Fibroblast of villous mesenchyme (primary cell): Measurements from ENCODE around the genes LGI4 and LSR.

GRCh38 chr19:34399674-34400838 is 4.1 kb upstream of the PDCD2L start:
- CAGE, long polyA plus RNA = no peak

GRCh38 chr19:34450080-34450444 is 21.9 kb downstream of the UBA2 start:
- CAGE, long polyA plus RNA = no peak

DNA sequence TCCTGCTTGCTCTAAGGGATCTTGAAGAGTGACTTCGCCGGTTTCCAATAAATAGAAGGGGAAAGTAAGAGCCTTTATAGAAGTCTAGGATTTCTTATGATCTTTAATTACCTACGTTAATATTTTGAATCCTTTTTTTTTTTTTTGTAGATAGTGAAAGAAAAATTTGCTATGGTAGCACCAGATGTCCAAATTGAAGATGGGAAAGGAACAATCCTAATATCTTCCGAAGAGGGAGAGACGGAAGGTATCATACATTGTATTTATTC is 21.3 kb upstream of the WTIP start:
- CAGE, long polyA plus RNA = no peak

DNA sequence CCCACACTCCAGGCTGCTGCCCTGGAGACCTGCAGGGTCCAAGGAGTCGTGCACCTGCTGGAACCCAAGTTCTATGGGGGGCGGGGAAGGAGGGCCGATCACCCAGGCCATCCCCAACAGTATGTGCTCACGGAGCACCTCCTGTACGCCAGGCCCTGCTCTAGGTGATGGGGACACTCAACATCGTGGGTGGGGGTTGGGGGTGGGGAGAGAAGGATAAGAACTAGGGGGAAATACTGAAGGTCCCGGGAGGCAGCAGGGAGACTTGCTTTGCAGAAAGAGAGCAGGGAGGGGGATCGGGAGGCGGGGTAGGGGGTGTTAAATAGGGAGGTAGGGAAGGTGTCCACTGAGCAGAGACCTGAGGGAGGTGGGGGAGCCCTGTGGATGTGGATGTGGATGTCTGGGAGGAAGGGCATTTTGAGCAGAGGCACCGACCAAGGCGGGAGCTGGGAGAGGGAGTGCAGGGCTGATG is 4.9 kb downstream of the GRAMD1A start:
- CAGE, long polyA plus RNA = no peak

DNA sequence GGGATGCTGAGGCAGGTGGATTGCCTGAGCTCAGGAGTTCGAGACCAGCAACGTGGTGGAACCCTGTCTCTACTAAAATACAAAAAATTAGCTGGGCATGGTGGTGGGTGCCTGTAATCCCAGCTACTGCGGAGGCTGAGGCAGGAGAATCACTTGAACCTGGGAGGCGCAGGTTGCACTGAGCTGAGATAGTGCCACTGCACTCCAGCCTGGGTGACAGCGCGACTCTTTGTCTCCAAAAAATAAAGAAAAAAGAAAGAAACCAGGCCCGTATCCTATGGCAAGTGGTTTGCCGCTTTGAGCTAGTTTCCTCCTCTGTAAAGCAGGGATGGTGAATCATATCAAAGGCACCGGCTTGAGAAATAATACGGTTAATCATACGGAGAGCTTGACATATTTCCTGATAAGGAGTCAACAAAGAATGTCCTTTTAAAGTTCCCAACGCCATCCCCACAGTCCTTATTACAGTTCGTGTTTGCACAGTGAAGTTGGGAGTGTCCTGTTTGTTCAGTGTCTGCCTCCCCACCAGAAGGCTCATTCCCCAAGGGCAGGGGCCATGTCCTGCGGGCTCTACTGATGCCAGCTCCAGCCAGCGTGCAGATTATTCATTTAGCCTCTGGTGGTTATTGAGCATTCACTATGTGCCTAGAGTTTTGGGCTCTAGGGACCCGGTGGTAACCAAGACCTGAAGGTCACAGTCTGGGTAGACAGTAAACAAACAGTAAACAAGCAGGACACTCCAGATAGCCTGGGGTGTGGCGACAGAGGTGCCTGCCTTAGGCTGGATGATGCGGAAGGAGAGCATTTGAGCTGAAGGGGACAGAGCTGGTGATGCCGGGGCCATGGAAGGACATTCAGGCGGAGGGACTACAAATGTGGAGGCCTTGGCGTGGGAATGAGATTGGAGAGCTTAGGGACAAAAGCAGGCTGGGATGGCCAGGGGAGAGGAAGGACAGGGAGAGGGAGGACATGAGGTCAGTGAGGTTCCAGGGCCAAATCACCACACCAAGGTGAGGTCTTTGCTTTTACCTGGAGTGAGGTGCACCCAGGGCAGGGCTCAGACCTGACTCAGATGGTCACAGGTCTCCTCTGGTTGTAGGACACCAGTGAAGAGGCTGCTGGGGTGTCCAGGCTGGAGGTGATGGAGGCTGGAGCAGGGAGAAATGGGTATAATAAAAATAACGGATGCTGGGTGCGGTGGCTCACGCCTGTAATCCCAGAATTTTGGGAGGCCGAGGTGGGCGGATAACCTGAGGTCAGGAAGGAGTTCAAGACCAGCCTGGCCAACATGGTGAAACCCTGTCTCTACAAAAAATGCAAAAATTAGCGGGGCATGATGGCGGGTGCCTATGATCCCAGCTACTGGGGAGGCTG is 6.5 kb downstream of the GRAMD1A start:
- CAGE, long polyA plus RNA = no peak

GRCh38 chr19:35031973-35032229 is 1.6 kb downstream of the SCN1B start:
- CAGE, long polyA plus RNA = no peak

GRCh38 chr19:35060305-35061072 is 19.0 kb downstream of the HPN start:
- CAGE, long polyA plus RNA = no peak

GRCh38 chr19:35066306-35066697 is 24.8 kb downstream of the HPN start:
- CAGE, long polyA plus RNA = no peak

DNA sequence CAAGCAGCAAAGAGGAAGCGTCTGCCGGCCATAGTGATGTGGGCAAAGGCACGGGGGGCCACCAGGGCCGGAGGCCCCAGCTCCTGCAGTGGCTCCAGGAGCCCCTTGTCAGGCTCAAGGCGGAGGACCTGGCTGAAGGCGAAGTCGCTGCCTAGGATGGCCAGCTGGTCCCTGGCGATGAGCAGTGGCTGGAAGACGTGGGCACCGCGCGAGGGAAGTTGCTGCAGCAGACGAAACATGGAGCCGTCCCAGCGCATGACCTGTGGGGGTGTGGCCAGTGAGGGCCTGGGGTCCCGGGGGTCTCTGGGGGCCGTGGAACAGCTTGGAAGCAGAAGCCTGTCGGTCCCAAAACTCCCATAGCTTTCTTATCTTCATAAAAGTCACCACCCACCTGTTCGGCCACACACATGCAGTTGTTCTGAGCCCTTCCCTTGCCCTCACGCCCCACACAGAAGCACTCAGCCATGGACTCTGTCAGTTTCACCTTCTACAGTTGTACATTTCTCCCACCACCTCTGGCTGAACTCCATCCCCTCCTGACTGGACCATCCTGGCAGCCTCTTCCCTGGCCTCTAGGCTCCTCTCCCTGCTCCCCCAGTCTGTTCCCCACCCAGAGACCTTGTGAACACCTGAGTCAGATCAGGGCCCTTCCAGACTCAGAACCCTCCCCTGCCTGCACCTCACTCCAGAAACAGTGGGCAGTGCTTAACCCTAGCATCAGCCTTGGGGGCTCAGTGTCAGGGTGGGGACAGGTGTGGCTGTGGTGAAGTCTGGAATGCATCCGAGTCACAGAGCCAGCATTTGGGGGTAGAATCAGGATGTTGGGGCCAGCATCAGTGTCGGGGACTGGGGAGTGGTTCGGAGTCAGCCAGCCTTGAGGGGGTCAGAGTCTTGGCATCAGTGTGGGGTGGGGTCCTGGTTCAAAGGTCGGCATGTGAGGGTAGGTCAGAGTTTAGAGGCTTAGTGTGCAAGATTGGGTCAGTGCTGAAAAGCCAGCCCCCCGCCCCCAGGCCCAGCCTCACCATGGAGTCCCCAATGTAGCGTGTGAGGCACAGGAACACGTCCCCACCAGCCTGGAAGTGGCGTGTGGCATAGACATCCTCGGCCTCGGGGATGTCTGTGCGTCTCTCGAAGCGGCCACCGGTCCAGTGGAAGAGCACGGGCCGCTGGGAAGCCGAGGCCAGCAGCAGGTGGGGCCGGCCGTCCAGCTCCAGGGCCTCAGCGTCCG is 9.2 kb downstream of the LGI4 start:
- CAGE, long polyA plus RNA = no peak

- CAGE, long polyA plus RNA = no peak
Observed at GRCh38 chr19:35134472-35135627, at the start of gene LGI4. LGI4 (minus strand) TSS chr19:35135059.

GRCh38 chr19:35136734-35137845 is 1.5 kb upstream of the FXYD1 start:
- CAGE, long polyA plus RNA = no peak

DNA sequence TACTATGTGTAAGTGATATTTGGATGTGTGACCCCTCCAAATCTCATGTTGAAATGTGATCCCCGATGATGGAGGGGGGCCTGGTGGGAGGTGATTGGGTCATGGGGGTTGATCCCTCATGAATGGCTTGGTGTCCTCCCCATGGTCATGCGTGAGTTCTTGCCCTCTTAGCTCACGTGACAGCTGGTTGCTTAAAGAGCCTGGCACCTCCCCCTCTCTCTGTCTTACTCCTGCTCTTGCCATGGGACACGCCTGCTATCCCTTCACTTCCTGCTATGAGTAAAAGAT is 21.2 kb downstream of the FXYD5 start:
- CAGE, long polyA plus RNA = no peak

DNA sequence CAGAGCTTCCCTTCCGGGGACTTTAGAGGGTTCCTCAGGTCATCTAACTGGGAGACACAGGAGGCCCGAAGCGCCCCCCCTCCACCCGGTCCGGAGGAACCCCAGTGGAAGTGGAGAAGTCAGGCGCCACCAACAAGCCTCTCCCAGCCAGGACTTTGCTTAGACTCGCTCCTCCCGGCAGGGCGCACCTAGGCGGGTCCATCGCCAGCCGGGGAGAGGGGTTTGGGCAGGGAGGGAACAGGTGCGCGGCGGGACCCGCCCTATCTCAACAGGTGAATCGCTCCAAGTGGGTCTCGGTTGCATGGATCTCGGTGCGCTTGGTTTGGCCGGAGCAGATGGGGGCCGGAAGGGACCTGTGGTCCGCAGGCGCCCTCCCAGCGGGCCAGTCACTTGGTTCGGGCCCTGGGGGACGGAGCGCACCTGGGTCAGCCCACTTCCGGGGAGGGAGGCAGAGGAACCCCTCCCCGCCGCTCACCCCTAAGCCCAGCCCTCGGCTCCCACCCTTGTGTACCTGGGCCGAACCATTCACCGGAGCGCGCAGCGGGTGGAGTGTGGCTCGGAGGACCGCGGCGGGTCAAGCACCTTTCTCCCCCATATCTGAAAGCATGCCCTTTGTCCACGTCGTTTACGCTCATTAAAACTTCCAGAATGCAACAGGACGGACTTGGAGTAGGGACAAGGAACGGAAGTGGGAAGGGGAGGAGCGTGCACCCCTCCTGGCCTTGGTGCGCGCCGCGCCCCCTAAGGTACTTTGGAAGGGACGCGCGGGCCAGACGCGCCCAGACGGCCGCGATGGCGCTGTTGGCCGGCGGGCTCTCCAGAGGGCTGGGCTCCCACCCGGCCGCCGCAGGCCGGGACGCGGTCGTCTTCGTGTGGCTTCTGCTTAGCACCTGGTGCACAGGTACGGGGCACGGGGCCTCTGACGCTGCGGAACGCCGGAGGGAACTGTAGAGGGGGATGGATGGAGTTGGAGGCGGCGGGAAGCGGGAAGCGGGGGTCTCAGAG is at the start of gene LSR:
Gene LSR (plus strand): TSS at position 772 of the 1,005 bp plus-strand sequence.
- CAGE, long polyA plus RNA = no peak

GRCh38 chr19:35266943-35267938 is 1.5 kb upstream of the USF2 start:
- CAGE, long polyA plus RNA = no peak

DNA sequence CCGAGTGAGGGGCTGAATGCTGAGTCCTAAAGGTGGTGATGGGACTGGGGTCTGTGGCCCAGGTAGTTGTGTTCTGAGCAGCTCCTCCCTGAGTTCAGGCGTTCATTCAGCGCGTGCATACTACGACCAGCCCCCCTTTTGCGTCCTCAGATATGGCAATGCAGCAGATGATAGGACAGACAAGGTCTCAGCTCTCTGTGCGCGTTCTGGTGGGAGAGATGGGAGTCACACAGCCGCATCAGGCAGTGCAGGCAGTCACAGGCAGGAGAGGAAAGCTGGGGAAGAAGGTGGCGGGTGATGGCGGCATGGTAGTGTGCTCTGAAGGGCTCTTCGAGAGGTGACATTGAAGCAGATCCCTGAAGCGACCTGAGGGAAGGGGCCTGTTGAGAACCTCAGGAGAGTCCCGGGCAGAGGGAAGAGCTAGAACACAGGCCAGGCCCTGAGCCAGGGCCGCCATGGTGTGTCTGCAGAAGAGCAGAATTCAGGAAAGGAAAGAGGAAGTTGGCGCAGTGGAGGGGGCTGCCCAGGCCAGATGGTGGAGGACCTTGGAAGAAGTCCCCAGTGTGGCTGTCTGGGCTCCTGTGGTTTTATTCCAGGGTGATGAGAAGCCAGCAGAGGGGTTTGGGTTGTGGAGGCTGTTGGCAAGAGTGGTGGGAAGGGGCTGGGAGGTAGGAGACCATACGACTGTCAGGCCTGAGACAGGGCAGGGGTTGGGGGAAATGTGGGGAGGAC is 3.4 kb downstream of the USF2 start:
- CAGE, long polyA plus RNA = no peak

GRCh38 chr19:35337641-35338744 is 9.0 kb downstream of the CD22 start:
- CAGE, long polyA plus RNA = no peak

DNA sequence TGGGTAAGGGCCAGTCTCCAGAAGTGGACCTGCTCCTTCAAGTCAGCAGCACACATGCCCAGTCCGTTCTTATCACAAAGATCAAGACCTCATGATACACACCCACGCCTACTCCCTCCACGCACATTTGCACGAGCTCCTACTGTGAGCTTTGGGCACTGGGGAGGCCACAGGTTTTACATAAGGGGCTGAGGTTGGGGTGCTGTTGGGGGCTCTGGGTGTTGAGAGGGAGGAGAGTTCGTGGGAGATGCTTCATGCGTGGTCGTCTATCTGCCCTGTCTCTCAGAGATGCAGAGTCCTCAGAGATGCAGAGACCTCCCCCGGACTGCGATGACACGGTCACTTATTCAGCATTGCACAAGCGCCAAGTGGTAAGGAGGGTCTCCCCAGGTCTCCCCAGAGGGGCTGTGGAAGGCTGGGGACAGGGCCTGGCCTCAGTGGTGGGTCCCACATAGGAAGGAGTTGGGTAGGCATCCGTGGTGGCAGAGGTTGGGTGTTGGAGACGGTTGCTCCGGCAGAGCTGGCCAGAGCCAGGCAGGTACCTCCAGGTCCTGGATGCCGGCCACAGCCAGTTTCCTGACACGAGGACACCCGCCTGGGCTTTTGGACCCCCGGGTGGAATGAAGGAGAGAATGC is 1.7 kb upstream of the FFAR1 start:
- CAGE, long polyA plus RNA = no peak

GRCh38 chr19:35534087-35534480 is 828 bp downstream of the GAPDHS start:
- CAGE, long polyA plus RNA = no peak

GRCh38 chr19:35550041-35550951 is 4.9 kb downstream of the TMEM147 start:
- CAGE, long polyA plus RNA = no peak

DNA sequence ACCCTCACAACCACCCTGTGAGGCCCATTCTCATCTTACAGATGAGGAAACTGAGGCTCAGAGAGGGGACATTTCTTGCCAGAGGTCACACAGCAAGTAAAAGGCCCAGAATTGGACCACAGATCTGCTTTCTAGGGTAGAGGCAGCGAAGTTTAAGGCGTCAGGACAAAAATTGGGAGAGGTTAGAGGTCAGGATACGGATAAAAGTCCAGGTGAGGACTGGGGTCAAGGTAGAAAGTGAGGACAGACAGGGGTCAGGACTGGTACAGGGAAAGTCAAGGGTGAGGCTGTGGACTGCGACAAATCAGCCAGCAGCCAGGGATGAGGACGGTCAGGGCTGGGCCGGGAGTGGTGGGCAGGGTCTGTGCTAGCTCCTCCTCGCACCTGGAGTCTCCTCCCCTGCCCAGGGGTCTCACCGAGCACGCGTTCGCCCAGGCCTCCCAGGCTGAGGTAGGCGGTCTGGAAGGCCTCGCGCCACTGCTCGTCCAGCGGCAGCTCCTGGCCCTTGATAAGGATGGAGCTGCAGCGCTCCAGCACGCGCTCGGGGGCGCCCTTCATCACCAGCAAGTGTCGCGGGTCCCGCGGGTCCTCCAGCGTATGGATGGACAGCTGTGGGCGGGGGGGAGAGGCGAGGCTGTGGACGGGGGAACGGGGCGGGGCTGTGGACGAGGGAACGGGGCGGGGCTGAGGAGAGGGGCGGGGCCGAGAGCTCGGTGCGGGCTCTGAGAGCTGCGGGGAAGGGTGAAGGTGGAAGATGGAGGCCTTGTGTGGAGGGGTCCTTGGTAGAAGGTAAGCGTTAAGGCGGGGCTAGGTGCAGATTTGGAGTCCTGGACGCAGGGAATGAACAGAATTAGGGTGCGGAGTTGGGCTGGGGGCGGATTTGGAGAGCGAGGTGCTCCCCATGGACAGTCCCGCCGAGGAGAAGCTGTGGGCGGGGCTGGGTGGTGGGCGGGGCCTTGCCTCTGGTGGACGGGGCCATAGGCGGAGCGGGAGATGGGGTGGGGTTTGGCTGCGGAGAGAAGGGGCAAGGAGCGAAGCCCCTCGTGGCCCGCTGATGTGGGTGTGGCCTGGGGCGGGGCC is 5.9 kb downstream of the ATP4A start:
- CAGE, long polyA plus RNA = no peak